Airway epithelial cell (primary cell): ENCODE data around the gene MYOG.

GRCh38 chr1:201536426-201537043 is 2.4 kb upstream of the NAV1 start:
- RAMPAGE, long total RNA: no peak

DNA sequence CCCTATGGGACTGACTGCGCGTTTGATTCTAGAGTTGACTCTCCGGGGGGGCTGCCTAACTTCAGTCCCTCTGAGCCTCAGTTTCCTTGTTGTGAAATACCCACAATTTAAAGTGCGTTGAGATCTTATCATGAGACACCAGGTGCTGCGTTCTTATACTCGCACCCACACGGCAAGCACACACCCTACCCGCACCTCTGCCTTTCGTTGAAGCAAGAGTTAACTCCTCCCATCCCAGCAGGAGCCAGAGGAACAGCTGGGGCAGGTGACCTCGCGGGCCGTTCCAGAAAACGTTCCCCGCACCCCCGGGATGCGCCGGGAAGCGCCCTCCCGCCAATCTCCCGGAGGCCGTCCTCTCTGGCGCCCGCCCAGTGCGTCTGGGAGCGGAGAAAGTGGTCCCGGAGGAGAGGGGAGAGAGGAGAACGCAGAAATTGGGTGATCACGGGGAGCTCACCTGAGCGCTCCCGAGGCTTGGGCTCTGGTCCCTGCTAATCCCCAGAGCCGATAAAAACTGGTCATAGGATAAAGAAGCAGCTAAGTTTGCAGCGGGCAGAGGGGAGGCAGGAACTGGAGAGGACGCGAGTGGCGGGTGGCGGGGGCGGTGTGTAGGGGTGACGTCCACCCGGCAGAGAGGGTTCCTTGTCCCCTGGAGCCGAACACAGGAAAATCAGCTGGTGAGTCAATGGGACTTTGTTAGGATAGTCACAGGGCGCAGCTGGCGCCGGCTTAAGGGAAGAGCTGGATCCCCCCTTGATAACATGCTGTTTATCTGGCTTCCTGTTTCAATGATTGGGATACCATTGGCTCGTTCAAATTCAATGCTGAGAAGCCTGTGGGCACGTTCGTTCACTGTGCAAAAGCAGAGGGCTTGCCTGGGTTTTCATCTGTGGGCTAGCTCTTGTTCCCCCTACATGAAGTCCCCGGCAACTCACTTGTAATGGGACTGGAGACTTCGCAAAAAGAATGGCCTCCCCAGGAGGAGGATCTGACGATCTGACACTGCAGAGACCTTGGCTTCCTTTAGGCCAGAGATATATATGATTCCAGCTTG is 963 bp downstream of the NAV1 start:
- RAMPAGE, long total RNA: no peak

DNA sequence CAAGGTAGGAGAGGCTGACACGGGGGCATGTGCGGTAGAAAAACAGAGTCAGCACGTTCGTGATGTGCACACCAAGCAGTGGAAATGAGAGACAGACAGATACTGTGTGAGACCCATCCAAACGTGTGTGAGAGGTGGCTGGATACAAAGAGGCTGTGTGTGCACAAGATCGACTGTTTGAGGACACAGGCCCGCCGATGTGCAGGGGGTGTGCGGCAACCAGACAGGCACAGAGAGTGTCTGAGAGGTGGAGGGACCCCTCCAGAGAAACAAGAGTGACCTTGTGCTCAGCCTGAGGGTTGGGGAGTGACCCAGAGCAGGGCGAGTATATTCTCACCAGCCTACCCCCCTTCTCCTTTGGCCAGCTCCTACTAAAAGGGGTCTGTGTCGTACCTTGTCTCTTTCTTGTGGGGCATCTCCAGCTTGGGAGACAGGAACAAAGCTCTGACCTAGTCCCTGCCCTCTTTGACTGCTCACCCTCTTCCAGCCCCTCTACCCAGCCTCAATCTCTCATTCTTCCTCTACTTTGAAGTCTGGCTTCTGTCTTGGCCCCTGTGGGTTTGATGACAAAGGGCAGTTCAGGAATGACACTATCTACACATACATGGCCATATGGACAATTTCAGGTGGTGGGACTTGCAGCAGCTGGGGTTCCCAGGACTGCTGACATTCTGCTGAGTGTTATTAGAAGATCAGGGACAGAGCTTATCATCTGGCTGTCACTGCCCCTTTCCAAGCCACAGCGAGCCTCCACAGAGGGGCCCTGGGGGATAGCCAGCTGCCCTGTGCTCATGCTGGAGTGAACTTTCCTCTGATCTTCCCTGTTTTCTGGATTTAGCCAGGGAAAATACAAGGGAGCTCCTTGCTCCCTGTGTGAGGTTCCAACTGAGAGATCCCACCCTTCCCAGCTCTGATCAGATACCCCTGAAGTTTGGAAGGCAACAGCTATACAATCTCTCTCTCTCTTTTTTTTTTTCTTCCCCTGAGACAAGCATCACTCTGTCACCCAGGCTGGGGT is 97.5 kb upstream of the IPO9 start:
- RAMPAGE, long total RNA: no peak

DNA sequence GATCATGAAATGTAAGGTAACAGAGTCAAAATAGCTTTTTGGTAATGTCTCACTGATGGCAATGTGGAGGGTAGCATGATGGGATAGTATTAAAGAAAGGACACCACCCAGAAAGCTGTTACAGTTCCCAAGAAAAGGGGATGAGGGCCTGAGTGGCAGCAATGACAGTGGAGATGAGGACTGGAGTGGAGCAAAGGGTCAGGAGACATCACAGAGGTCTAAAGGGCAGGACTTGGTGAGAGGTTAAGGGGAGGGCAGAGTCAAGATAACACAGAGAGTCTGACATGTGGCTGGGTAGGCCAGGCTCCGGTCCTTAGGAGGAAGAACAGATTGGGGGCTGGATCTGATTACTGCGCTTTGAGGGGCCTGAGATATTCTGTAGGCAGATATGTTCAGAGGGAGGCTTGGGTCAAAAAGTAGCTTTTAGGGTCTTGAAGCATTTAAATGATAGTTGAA is 19.3 kb downstream of the ELF3 start:
- RAMPAGE, long total RNA: no peak

- RAMPAGE, long total RNA: no peak
Measured at GRCh38 chr1:202085773-202086554, 36.8 kb upstream of the GPR37L1 start.

DNA sequence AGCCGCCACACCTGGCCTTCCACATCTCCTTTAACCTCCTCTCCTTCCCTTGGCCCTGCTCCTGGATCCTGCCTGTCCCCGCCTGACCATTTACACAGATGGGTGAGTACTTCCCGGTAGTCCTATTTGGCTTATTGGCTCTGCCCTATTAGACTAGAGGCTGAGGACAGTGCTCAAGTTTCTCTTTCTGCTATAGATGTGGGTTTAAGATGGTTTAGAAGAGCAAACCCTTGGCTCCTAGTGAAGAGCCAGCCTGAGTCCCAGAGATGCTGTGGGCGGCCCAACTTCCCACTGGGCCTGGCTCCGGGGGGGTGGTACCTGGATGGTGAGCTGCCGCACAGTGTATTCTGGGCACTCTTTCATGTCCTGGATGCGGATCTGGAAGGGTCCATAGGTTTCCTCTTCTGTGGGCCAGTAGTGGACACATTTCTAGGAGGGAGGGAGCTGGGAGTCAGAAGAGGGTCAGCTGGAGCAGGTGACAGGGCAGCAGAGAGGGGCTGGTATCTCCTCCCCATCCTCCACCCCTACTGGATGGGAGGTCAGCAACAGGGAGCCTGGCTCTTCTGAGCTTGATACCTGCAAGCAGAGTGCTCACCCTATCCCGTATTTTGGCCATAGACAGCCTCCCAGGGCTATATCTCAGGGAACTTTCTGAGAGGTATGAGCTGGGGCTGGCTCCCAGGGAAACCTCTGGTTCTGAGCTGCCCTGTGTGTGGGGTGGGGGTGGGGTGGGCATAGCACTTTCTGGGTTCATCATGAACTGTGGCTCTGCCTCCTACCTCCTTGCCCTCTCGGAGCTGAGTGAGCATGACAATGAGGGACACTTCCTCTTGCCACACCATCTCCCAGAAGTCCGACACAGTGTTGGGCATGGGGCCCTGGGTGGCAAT is 6.8 kb downstream of the PTPN7 start:
- RAMPAGE, long total RNA: no peak

DNA sequence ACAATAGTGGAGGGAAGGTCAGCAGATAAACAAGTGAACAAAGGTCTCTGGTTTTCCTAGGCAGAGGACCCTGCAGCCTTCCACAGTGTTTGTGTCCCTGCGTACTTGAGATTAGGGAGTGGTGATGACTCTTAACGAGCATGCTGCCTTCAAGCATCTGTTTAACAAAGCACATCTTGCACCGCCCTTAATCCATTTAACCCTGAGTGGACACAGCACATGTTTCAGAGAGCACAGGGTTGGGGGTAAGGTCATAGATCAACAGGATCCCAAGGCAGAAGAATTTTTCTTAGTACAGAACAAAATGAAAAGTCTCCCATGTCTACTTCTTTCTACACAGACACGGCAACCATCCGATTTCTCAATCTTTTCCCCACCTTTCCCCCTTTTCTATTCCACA is 102.7 kb downstream of the PPP1R12B start:
- RAMPAGE, long total RNA: no peak

DNA sequence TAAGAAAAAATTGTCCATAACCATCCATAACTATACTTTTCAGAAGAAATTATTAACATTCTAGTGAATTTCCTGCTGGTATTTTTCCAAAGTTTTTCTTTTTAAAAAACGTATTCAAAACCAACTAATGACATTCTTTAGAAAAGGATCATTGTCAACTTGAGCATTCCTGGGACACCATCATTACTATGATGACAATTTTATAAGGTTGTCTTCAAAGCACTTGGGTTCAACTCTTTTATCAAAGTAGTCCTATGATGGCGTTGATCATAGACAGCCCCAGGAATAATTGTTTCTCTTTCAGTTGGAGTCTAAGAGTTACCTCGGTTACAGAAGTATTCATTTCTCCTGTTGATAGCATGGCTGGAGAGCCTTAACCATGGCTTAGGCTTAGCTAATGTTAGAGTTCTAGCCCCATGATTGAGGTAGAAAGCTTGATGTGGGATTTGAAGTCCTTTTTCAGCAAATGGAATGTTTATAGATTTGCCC is 159.0 kb downstream of the PPP1R12B start:
- RAMPAGE, long total RNA: no peak

DNA sequence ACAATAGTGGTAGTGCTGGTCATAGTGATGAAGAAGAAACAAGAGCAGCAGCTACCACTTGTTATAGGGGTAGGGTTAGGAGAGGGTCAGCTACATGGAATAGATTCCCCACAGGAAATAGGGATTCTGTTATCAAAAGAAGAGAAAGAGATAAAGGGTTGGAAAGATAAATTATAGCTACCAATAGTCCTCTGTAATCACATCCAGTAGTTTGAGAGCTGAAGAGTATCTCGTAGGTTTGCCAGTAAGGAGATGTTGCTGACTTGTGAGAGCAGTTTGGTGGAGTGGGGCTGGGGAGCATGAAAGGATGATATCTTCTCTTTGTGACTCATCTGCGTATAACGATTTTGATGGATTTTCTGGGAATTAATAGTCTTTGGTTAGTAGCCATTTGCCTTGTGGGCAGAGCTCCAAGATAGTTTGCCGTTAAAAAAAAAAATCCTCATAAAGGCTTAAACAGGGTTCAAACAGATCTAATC is 167.7 kb downstream of the PPP1R12B start:
- RAMPAGE, long total RNA: no peak

DNA sequence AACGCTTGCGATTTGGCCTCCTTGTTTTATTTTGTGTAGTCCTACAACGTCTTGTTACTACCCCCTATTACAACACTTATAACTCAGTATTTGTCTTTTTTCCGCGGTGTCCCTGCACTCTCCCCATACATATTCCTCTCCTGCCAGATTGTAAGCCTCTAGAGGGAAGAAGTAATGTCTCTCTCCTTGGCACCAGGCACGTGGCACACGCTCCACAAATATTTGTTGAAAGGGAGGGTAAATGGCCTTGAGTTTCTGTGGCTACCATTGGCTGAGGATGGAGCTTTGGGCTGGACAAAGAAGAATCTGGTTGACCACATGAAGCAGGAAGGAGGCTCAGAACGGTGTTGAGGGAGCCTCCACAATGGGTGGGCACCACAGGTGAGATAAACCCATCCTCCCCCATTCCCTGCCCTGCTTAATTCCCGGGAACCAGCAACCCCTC is 3.6 kb upstream of the KDM5B start:
- RAMPAGE, long total RNA: no peak

GRCh38 chr1:202858293-202858836 is 30.6 kb downstream of the RABIF start:
- RAMPAGE, long total RNA: no peak

DNA sequence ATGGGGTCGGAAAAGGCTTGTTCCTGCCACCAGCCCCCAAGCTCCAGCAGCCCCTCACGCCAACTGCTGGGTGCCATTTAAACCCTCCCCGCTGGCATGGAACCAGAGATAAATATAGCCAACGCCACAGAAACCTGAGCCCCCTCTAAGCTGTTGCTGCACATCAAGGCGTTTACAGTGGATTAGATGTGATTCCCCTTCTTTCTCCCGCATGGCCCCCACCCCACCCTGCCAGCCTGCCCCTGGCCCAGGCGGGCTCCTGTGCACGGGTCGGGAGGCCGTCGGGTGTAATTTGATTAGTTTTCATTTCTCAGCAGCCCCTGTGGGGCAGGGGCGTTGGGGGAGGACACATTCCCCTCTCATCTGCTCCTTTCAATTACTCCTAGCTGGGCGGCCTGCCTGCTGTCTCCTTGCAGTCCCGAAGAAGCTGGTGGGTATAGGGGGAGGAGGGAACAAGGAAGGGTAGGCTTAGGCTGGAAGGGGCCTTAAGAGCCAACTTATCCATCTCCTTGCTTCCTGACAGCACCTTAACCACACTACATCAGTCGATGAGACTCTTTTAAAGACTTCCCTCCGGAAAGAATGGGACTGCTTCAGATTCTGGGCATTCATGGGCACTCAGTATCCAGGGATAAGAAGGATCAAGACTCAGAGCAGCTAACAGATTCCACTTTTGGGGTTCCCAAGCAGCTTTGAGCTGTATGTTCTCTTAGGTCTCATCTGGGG is at the start of gene MYOG:
MYOG (minus strand) TSS at position 53 of the 726 bp plus-strand sequence.
- RAMPAGE, long total RNA: no peak

DNA sequence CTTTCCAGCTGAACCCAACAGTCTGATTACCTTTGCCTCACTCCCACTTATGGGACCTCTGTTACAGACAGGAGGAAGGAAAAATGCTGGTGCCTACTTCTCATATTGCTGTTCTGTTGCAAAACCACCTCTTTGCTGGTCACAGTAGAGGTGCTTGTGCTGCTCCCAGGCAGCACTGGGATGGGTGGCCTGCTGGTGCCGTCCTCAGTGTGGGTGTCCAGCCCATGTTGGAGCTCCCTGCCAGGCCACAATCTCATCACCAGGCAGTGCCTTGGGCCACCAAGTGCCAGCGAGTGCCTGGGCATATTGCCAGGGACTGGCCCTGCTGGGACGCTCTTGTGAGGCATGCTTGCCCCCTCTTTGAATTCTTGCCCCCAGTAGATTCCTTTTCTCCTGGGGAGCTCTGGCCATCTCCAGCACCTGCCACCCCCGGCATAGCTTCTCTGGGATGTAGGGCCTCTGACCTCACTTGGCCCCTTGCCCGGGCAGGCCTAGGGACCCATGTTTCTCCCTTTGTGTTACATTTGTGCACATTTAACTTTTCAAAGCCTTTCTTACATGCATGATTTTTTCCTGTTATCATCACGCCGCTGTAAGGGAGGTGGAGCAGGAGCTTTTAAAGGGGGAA is 2.3 kb downstream of the ADORA1 start:
- RAMPAGE, long total RNA: no peak

DNA sequence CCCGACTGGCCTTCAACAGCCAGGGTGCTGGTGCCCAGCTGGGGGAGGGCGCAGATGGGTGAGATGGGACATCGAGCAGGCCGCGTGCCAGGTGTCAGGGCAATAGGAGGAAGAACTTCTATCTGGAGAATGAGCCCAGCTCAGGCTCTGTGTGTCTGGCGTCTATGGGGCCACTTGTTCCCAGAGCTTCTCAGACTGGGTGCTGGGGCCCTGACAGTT is 291 bp upstream of the MYBPH start:
- RAMPAGE, long total RNA: no peak

DNA sequence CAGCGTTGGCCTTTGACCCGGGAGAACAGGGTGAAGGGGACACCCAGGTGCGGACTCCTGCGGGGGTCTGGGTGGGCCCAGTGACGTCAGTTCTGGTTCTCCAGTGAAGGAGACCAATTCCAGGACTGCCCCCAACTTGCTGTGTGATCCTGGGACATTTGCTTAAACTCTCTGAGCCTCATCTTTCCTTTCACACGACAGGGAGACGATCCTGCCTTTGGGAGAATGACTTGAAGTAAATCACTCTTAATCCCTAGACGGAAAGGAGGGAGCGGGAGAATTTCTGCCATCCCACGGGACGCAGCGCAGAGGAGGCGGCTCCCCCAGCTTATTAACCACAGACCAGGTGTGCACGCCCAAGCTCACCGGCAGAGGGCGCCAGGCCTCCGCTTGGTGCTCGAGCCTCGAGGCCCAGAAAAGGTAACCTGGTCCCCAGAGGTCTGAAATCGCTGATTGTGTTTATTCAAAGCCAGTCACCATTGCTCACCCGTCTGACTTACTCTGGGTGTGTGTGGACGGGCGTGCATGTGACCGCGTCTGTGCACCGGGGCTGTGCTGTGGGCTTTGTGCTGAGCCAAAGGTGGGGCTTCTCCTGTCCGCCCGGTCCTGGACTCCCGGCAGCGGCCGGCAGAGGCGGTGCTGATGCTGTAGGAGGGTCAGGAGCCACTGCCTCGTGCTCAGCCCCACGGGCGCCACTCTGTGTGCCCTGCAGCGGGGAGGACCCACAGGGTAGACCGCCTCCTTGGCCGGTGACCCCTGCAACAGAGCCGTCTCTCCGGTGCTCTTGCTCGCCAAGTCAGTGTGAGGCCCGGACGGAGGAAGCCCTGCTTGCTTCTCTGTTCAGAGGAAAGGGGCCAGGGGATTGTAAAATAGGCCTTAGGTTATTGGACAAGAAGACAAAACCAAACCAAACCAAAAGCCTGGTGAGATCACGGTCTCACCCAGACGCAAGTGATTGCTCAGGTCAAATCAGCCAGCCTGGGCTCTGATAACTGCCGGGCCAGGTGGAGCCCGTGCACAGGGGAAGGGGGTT is 32.1 kb upstream of the BTG2 start:
- RAMPAGE, long total RNA: no peak

DNA sequence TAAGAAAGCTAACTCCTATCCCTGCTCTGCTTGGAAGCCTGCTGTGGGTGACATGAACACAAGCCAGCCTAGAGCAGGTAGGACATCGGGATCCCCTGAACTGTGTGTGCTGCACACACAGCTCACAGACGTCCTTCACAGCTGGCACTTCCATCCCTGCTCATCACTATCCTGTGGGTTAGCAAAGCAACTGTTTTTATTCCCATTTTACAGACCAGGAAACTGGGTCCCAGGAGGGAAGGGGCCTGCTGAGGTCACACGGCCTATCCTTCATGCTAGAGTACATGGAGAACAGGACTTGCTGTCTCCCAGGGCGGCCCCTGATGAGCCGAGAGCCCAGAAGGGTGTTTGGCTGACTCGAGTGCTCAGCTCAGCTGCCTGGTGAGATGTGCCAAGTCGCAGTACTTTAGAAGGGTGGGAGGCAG is 28.4 kb upstream of the BTG2 start:
- RAMPAGE, long total RNA: no peak

DNA sequence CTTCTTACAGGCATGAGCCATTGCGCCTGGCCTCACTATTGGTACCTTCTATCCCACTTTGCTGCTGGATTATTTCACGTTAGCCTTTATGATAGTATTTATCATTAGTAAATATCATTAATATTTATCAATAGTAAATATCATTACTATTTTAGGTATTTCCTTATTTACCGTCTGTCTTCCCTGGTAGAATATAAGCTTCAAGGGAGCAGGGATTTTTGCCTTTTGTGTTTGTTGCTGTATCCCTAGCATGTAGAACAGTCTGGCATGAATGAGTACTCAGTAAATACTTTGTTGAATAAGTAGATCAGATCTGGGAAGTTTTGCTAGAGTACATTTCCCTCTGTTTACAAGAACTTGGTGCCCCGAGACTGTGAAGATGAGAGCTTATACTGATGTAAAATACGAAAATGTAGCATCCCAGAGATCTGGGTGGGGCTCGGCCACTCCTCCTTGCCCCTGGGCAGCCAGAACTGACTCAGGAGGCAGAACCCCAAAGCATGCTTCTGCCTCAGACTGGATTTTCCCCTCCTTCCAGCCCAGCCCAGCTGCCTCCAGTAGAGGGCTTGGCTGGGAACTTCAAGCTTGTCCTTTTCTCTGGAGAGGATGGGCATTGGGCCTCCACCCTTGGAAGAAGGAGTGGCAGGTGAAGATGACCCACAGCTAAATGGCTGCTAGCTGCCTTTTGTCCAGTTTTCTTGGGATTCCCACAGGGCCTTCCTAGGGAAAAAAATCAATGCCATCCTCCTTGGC is 24.4 kb upstream of the BTG2 start:
- RAMPAGE, long total RNA: no peak

- RAMPAGE, long total RNA: no peak
Measured at GRCh38 chr1:203288507-203289119, 16.7 kb upstream of the BTG2 start.

GRCh38 chr1:203307593-203308371 is 2.5 kb downstream of the BTG2 start:
- RAMPAGE, long total RNA: no peak

DNA sequence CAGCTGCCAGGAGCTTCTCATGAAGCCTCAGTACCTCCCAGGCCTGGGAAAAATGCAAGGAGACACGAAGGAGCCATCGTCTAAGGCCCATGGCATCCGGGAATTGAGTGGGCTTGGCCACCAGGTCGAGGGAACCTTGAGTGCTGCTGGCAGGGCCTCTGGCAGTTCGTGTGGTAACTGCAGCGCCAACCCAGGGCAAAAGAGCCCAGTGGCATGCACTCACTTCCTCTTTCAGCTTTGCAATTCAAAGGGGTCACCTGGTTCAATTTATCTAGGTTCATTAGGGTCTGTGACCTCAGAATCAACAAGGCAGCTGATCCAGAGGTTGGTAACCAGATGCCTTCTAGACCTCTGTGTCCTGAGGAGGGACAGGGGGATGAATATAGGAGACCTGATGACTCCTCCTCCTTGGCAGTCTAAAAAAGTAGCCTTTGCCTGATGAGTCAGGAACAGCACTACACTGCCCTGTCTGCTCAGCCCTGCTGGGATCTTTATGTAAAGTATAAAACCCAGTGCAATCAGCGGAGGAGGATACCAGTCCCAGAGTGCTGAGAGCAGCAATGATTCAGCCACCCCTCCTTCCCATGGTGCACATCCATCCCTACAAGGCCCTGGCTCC is 11.0 kb upstream of the FMOD start:
- RAMPAGE, long total RNA: no peak